Left ventricle myocardium (tissue), 1 donor: ENCODE measurements around the genes ZNHIT2, SIPA1, OVOL1 and DRAP1.

GRCh38 chr11:65117274-65118218 lies at the start of gene ZNHIT2:
Gene ZNHIT2, minus strand, starts transcription at chr11:65117701.
- PRO-cap = bidirectional peak, plus-strand start at chr11:65117667, minus-strand start at chr11:65117673

DNA sequence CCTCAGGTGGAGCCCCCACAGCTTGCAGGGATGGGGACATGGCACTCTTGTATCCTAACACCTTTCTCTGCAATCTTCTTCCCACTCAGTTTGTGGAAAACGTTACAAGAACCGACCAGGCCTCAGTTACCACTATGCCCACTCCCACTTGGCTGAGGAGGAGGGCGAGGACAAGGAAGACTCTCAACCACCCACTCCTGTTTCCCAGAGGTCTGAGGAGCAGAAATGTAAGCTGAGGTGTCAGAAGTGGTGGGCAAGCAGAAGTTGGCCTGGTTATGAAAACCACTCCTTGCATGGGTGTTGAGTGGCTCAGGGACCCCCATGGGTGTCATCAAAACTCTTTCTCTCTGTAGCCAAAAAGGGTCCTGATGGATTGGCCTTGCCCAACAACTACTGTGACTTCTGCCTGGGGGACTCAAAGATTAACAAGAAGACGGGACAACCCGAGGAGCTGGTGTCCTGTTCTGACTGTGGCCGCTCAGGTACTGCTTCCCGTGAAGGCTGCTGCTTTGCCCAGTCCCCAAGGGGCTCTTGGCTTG lies 8.9 kb upstream of the TIGD3 start:
- PRO-cap = no peak

GRCh38 chr11:65411038-65411779 lies 24.8 kb downstream of the FRMD8 start:
- PRO-cap = no peak

DNA sequence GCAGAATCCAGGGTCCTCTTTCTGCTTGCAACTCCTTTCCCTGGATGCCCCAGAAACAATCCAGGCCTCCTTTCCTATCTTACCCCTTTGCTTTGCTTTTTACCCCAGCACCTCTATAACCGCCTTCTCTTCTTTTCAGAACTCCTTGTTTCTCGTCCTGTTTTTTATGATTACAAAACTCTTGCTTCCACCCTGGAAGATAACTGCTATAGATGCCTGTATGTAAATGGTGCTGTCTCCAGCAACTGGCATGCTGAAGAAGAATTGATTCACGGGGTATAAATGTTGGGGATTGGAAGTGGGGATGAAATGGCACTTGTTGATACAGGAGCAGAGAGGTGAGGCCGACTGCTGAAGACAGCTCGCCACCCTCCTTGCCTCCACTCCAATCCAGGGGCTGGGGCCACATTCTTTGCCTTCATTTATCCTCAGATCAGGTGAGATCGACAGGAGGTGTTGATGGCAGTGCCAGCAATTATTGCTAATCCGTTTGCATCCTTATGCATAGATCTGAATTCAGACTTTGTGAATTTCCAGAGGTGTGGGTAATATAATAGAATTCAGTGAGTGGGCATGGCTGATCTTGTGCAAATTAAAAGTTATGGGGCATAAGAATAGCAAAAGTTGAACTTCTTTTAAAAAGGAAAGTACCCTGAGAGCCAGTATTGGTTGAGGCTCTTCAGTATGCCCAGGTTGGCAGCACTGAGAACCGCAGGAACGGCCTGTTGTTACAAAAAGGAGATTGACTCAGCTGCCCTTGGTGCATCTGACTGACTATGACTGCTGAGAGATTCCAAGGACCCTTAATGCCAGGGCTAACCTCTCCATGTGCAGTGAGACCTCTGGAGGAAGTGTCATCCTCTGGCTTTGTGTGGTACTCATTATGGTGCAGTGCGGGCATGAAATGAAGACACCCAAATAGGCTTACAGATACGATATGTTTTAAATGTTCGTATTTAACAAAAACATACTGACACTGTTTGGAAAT lies 41.5 kb downstream of the FRMD8 start:
- PRO-cap = unidirectional peak, plus-strand start at position 285 of the sequence

DNA sequence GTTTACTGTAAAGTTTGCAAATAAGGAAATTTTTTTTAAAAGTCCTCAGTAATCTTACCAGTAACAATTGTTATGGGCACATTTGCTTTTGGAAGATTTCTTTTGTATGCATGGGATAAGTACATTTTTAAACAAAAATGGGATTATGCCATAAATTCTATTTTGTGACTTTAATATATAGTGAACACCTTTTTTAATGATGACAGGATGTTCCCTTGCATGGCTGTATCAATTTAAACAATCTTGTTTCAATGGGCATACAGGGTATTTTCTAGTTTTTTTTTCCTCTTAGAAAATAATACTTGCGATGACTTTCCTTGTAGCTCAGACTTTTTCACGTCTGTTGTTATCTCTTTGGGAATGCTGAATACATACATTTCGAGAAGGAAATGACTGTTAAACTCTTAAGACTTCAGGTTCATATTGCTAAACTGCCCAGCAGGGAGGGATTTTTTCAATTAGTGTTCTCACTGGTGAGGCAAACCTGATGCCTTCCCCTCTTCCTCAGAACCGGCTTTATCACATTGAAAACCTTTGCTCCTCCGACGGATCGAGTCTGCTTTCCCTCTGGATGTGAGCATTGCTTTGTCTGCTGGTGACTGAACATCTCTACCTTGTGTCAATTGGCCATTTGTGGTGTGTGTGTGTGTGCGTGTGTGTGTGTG lies 42.5 kb downstream of the FRMD8 start:
- PRO-cap = no peak

- PRO-cap = no peak
Observed at GRCh38 chr11:65442893-65443852, 56.7 kb downstream of the FRMD8 start.

GRCh38 chr11:65506981-65507513 lies 17.8 kb upstream of the SCYL1 start:
- PRO-cap = unidirectional peak, plus-strand start at chr11:65507422

DNA sequence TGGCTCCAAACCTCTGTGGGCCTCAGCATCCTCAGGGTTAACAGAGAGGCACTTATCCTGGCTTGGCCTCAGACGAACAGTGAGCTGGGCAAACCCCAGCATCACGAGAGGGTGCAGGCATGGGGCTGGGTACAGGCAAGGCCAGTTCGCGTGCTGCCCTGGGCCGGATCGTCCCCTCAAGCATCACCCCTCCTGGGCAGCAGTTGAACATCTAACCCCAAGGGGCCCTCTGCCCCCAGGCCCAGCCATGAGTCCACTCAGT lies 1.9 kb downstream of the EHBP1L1 start:
- PRO-cap = no peak

DNA sequence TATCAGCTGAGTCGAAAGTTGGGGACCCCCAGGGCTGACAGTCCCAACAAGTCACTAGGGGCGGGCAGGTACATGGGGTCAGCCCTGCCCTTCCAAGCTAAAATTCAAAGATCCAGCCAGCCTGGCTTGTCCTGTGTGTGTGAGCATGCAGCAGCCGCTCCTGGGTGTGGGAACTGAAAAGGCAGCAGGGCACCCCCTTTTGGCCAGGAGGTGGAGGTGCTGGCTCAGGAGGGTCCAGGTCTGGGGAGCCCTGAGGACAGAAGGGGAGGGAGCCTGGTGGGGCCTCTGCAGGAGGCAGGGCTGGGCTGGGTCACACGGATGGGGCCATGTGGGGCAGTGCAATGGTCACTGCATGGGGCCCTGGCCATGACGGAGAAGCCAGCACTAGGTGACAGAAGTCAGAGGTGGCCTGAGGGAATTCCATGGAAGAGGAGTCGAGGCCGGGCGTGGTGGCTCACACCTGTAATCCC lies 6.9 kb downstream of the KCNK7 start:
- PRO-cap = unidirectional peak, minus-strand start at position 141 of the sequence

DNA sequence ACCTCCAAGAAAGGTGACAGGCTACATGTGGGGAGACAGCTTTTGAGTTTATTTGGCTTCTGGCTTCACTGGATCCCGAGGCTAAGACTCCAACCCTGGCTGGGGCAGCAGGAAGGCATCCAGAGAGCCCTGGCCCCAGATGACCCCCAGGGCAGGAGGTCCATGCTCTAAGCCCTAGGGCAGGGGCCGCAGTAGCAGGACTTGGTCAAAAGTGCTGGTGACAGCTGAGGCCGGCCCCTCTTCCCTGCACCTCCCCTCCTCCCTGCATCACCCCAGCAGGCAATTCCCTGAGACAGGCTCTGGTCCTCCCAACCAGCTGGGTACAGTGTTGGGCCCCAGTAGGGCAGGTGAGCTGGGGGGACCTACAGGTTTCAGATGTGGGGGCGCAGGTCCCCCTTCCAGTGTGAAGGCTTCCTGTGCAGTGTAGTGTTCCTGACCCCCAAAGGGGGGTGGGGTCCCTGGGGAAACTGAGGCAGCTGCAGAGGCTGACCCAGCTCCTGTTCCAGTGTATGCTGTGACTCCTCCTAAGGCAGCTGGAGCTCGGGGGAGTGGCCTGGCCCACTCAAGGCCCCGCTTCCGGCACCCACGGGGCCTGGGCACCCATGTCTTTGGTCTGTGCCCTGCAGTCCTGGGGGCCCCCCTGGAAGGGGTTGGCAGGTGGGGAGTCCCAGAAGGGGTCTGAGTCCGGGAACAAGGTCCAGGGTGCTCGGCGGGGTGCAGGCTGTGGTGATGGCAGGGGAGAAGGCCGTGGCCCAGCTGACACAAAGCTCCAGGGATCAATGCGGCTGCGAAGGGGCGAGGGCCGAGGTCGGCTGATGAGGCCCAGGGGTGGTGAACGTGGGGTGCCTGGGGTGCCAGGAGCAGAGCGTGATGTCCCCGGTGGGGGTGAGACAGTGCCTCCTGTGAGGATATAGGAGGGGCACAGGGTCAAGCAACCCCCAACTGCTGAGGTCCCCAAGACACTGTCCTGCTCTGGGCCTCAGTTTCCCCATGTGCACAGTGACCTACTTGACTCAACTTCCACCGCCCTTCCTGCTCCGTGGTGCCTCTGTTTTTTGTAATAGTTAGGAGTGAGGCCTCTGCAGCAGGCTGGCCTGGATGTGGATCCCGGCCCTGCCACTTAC lies 2.5 kb upstream of the KCNK7 start:
- PRO-cap = no peak

- PRO-cap = no peak
Observed at GRCh38 chr11:65607646-65608657, 6.1 kb downstream of the MAP3K11 start.

DNA sequence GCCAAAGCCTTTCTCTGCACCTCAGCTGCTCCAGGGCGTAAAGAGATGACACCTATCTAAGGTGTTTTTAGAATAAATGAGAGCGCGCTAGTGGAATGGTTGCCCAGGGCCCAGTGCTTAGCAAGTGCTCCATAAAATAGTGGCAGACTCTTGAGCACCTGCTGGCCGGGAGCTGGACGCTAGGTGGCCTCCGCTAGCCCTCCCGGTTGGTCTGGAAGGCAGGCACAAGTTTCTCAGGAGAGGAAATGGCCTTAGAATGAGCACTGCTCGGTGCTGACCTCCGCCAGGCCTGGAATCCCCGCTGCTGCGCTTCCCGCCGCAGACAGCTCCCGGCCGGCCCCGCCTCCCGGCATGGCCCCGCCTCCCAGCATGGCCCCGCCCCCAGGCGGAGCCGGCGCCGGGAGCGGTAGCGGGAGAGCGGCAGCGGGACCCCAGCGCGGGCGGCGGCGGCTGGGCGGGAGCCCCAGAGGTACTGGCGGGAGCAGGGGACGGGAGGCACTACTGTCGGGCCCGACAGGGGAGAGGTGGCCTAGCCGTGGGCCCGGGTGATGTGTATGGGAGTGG lies at the start of gene SIPA1:
SIPA1 (plus strand) TSS at position 388 of the 564 bp plus-strand sequence.
- PRO-cap = bidirectional peak, plus-strand start at position 434 of the sequence, minus-strand start at position 297 of the sequence

GRCh38 chr11:65640063-65640970 lies 2.4 kb downstream of the SIPA1 start:
- PRO-cap = bidirectional peak, plus-strand start at chr11:65640484, minus-strand start at chr11:65640297

DNA sequence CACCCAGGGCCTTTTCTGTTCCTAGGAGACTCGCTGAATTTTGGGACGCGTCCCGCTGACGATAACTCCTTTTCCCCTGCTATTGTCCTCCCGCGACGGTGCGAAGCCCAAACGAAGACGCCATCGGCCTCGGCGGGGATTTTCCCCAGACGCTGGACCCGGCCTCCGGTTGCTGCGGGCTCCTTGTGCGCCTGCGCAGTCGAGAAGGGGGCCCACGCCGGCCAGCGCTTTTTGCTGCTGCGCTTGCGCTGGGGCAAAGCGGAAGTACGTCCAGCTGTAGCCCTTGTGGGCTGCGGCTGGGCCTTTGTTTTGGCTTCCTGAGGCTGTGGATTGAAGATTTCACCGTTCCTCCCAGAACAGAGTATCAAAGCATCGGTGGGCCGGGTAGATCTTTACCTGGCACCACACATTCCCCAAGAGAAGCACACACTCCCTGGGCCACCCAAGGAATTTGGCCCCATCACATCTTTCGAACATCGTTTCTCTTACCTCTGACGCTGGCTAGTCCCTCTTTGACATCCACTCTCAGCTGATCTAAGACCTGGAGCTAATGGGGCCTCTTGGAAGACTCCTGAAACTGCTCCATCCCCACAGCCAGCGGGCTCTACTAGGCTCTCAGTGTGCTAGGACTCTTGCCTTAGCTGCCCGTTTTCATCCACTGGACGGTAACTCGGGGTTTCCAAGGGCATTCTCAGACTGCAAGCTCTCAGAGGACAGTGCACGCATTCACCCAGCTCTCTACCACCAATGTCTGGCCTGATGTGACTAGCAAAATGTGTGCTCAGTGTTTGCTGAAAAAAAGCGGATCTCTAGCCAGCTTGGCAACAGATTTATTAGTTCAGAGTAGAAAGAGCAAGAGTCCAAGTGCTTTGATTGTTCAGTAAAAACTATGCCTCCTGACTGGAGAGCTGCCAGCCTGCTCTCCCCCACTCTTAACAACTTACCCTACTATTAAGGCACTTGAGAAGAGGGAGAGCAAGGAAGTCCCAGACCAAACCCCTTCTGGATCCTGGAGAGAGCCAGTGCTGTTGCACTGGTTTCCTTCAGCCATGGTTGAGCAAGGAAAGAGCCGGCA lies 9.6 kb downstream of the RELA start:
- PRO-cap = bidirectional peak, plus-strand start at position 261 of the sequence, minus-strand start at position 176 of the sequence

DNA sequence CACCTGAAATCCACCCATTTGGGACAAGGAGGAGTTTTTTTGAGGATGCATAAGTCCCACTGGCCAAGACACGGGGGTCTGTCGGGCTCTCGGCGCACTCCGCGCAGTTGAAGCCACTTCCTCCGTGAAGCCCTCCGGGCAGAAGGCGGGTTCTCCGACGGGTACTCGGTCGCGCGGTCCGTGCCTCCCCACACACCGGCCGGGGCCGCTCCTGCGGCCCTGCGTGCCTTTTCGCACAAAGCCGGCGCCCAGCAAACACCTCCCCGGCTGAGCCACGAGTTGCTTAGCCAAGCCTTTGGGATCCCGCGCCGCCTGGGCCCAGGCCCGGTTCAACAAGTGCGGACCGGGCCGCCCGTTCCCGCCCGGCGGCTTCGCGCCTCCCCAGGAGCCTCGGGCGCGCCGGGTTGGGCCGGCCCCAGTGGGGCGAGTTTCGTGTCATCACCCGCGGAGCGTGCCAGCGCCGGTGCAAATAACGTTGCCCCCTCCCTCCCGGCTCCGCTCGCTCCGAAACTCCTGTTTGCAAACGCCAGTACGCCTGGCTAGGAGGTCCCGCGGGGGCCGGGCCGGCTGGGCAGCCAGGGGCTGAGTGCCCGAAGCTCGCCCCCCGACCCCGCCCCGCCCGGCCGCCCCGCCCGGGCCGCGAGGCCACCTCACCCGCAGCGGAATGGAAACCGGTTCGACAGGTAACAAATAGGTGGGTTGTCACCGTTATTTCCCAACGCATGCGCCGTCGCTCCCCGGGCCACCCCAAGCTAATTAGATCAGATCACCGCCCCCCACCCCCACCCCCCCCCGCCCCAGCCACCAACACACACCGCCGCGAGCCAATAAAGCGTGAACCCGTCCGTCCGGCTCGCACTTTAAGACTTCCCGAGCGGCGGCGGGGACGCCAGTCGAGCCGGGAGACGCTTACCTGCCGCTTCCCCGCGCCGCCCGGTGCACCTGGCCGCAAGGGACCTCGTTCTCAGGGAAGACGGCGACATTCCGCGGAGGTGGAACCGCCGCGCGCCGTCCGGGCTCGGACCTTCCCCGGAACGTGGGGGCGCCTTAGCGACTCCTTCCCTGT lies at the start of gene OVOL1:
OVOL1 (plus strand) TSS at position 856 of the 1,066 bp plus-strand sequence.
- PRO-cap = no peak

- PRO-cap = no peak
Observed at GRCh38 chr11:65813997-65815101, 19.4 kb upstream of the SNX32 start.

DNA sequence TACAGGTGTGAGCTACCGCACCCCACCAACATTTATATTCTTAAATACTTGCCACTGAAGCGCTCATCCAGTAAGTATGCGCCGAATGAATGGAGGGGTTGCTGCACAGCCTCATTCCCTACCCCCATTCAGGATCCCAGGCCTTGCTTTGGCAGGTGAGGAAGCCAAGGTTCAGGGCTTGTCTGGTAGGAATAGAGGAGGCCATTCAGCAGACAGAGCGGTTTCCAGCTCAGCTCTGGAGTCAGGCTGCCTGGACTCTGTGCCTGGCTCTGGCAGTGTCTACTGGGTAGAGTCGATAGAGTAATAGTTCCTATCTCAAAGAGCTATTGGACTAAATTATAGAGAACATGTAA lies 6.8 kb upstream of the SNX32 start:
- PRO-cap = no peak

DNA sequence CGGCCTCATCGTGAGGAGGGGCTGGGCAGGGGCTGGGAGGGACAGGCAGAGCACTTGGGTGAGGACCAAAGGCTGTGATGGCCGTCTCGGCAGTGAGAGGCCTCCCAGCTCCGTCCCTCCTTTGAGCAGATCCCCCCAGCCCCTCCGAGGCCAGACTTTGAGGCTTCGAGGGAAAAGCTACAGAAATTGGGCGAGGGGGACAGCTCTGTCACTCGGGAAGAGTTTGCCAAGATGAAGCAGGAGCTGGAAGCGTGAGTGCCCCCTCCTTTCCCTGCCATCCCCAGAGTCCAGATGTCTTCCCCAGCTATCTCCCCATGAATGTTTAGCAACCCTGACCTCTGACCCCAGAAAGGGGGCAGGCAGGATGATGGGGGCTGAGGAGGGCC lies 8.0 kb downstream of the CFL1 start:
- PRO-cap = no peak

DNA sequence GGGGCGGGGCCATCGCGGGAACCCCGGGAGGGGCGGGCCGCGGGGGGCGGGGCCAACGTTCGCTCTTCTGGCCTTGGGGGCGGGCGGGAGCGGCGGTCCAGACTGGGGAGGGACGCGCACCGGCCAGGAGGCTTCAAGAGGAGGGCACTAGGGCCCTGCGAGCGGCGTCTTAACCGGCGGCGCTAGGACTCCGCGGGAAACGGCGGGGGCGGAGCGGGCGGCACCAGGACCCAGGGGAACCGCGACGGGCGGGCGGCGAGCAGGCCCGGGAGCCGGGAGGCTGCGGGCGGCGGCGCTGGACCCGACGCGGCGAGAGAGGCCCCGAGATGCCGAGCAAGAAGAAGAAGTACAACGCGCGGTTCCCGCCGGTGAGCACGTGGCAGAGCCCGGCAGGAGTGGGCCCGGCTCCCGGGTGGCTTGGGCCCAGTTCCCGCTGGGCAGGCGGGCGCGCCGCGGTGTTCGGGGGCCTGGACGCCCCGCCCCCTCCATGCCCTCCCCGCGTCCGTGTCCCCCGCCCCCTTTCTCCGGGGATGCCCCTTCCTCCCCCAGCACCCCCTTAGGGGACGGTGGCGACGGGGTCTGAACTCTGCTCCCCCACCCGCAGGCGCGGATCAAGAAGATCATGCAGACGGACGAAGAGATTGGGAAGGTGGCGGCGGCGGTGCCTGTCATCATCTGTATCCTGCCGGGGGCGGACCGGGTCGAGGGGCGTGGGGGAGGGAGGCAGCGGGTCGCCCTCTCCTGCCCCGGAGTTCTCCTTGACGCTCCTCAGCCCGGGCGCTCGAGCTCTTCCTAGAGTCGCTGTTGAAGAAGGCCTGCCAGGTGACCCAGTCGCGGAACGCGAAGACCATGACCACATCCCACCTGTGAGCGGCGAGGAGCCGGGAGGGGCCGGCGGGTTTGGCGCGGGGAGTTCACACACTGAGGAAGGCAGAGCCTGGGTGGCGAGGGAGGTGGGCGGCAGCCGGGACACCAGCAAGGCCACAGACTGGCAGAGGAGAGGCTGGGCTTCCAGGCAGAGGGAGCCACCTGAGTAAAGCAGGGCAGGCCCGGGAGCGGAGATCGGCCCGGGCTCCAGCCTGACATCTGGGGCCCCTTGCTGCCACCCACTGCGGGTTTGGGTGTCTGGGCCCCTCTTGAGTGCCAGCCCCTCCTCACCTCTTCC lies at the start of gene DRAP1:
DRAP1 (plus strand) TSS at position 251 of the 1,165 bp plus-strand sequence.
- PRO-cap = bidirectional peak, plus-strand start at position 262 of the sequence, minus-strand start outside the sequence; unidirectional peak, plus-strand start at position 548 of the sequence

GRCh38 chr11:65956536-65957144 lies 4.9 kb upstream of the SART1 start:
- PRO-cap = no peak